Thoracic aorta (tissue), 1 donor: ENCODE measurements around the gene PTCH1.

DNA sequence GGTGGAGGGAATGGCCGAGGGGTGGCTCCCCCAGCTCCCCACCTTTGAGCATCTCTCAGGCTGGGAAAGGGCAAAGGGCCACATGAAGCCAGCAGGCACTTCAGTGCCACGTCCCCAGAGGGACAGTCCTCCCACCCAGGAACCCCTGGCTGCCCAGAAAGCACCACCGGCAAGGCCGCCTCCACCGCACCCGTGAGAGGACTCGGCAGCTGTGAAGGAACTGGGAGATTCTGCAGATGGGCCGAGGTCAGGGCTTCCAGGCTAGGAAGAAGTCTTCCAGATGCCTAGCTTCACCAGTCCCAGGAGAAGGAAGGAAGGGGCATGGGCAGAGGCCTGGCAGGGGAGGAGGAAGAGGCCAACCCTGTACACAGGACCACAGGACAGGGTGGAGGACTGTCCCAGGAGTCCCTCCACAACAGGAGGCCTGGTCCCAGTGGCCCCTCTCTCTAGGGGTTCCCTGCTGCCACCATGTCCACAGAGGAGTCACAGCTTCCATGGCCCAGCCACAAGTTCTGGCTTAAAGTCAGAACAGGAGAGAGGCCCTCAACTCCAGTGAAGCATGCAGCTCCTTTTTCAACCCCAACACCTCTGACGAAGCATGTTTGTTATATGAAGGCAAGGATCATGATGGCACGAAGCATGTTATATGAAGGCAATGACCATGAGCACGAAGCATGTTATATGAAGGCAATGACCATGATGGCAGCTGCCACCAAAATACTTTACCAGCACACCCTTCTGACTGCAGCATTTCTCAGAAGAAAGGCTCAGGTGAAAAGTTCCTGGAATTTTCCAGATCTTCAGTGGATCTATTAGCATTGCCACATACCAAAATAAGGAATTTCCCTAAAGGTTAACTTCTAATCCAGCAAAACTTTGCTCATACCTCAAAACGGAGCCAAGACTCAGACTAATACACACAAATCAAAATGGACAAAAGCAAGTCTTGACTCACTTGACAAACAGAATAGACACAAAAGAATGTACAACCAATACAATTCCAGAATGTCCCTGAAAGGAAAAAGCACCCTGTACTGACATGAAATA is 217.6 kb downstream of the FANCC start:
- RAMPAGE, long total RNA = no peak

GRCh38 chr9:95116585-95117460 is 200.7 kb downstream of the FANCC start:
- RAMPAGE, long total RNA = start-site peak on the minus strand at chr9:95116688-95117395, 6 reads

GRCh38 chr9:95168147-95168500 is 149.4 kb downstream of the FANCC start:
- RAMPAGE, long total RNA = no peak

DNA sequence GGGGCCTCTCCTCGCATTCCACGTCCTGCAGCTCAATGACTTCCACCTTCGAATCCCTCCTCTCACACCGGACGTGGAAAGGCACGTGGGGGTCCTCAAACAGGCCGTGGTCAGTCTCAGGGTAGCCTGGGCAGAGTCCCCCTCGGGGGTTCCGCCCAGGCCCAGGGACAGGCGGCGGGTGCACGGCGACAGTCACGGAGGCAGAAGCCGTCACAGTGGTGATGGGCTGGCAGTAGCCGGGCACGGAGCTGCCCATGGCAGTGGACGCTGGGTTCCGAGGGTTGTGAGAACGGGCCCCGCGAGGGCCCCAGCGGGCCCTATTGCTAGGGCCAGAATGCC is 62.2 kb downstream of the PTCH1 start:
- RAMPAGE, long total RNA = no peak

DNA sequence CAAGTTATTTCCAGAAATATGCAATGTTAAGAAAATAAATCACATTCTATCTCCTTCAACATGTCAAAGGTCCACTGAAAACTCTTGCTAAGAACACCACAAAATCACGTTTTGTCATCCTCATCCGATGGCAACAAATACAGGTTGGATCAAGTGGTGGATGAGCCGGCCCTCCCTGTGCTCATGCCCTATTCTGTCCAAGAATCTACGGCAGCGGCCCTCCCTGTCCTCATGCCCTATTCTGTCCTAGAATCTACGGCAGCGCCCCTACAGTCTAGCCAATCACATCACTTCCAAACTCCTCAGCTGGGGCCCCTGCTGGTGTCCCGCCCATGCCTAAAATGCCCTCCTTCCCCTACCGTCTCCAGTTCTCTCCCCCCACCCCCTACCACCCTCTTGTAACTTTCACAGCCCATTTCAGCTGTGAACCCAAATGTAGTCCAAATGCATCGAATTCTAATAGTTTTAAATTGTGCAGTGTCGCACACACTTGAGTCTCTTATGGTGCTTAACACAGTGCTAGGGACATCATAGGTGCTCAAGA is 4.6 kb downstream of the PTCH1 start:
- RAMPAGE, long total RNA = no peak

DNA sequence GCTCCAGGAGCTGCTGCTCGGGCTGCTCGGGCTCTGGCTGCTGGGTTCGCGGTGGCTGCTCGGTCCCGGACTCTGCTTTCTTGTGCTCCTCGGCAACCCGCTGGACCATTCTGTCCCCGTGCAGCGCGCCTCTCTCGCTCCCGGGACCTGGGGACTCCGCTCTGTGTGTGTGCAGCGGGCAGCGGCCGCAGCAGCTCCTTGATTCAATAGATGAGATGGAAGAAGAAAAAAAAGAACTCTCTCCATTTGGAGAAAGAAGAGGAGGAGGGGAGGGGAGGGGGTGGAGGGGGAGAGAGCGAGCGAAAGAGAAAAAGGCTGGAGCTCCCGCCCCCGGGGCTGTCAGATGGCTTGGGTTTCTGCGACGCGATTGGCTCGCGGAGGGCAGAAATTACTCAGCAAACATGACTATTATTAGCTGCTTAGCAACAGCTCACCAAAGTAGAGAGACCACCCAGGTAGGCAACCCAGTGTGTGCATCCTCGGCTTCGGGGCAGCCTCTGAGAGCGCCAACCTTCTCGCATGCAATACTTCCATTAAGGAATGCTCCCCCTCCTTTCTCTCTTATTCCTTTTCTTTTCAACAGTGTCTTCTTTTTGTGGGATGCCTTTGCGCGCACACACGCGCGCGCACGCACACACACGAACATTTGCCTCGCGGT is at the start of gene PTCH1:
Gene PTCH1 (minus strand): TSS at position 282 of the 658 bp plus-strand sequence.
- RAMPAGE, long total RNA = no peak

DNA sequence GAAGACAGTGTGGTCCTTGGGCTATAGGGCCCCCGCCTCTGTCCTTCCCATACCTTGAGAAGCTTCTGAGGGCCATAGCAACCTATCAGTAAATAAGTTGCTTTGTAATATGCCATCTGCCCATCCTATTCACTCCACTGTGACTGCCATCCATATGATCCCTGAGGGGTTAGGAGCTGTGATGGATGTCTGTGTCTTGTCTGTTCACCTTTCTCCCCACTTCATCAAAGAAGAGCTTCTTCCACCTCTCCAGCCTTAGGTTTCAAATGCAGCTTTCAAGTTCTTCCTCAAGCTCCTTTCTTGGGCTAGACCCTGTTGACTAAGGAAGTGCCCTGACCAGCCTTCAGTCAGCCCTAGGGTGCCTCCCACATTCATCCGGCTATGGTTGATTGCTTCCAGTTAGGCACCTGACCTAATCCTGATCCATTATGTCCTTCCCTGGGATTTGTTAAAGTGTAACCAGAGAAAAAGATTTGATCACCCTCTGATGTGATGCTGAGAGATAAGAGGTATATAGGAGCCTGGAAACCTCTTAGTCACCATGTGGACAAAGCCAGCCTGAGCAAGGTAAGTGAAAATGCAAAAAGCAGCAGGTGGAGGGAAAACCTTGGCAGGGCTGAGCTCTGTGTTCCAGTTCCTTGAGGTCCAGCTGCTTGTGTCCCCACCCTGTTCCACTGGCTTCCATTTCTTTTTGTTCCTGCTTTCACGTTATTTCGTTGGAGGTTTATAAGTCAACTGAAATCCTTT is 178.9 kb upstream of the ERCC6L2 start:
- RAMPAGE, long total RNA = no peak

GRCh38 chr9:95751914-95752327 is 123.6 kb upstream of the ERCC6L2 start:
- RAMPAGE, long total RNA = no peak

DNA sequence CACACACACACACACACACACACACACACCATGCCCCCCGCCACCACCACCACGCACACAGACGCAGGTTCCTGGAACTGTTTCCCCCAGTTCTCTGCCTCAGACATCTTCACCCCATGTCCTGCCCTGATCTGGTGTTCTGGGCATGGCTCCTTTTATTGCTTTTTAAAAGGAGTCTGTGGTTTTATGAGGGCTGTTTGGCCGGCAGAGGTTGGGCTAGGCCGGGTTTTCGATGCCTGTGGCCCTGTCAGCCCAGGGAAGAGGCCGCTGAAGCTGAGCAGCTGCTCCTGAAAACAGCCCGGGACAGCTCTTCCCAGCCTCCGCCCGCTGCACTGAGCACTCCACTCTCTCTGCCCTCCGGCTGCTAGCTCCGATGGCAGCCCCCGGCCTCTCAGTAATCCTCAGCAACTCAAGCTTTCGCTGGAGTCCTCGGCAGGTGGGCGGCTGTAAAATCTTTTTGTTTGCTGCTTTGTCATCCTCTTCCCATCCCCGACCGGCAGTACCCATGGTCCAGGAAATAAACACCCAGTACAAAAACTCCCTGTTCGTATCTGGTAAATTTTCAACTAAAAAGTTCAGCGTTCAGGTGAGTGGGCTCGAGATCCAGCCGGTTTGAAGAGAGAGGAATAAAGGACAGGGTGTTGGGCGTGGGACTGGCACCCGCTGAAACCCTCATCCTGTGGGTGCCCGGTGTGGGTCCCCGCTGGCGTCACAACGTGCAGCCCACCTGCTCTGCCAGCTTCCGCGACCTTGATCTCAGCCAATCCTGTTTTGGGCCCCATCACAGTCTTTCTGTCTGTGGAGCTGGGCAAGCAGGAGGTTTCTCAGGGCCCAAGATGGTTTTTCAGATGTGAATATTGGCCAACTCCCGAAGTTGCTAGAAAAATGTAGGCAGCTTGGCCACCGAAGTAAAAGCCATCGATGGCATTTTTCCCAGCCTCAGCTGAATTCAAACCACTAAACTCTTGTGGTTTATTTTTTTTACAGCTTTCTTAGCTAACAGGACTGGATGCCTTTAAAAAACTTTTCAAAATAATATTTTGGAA is 102.9 kb upstream of the ERCC6L2 start:
- RAMPAGE, long total RNA = no peak

DNA sequence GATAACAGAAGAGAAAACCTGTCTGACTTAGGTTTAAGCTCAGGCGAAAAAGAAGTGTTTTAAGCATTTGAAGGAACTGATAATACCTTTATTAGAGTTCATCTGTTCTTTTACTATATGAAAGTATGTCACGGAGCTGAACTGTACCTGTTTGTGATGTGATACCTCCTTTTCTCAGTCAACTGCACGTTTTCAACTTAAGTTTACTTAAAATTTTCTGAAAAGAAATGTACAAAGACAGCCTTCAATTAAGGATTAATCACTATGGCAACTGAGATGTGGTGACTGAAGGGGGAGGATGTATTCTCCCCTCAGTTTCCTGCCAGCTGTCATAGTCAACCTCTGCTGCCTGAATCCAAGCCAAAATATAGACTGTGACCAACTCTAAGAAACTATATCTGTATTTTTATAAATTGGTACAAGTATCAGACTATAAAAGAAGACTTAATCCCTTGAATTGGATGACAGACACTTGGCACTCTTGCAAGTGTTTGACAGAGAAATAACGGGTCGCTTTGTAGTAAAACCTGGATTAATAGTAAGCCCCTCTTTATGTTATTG is 106.2 kb downstream of the ERCC6L2 start:
- RAMPAGE, long total RNA = no peak

- RAMPAGE, long total RNA = no peak
These were observed 185.9 kb downstream of the ERCC6L2 start for GRCh38 chr9:96061160-96062097.

DNA sequence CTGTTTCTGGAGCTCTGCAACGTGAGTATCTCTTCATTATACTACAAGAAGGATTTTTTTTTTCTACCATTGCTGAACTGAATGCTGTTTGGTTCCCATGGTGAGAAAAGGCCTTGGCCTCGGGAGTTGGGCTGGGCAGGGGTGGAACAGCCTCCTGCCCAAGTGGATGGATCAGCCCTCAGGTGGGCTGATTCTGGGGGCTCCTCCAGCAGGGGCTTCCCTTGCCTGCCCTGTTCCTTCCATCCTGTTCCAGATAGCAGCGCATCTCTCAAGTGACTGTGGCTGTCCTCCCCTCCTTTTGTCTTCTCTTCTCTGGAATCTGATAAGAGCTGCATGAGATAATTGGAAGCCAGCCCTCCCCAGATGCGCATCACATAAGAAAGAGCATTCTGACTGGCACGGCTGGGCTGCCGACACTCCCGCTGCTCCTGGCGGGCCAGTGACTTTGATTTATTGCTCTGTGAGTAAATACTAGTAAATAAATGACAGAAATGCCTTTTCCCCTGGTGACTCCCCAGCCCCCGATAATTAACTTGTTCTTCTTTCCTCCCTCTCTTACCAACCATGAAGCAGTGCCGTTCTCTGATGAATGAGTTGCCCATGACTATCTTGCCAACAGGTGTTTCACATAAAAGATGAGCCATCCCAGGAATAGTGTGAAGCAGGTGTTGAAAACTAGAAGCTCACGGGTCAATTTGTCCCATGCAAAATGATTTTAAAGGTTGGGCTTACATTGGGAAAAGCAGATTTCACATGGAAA is 212.2 kb downstream of the ERCC6L2 start:
- RAMPAGE, long total RNA = no peak

DNA sequence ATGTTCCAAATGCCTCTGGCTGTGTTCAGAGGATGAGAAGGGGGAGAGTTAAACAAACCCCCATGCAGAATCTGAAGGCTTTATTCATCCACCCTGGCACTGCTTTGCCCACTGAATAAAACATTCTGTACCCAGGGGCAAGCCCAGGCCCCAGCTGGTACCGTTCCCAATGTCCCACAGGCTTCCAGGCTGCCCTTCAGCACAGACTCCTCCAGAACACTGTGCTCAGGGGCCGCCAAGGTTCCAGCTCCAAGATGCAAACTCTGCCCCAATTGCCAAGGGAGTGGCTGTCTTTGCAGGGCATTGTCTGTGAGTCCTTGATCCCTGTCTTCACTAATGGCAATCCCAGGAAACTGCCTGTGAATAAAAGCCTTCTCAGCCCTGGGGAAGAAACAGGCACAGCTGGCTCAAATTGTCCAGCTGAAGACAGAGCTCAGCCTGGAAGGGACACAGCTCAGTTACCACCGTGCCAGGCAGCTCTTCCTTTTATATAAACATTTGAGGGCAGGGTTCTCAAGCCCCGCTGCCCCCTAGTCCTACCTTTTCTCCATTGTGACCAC is 185.3 kb downstream of the HSD17B3 start:
- RAMPAGE, long total RNA = no peak

- RAMPAGE, long total RNA = no peak
These were observed 40.3 kb upstream of the HSD17B3 start for GRCh38 chr9:96342294-96342628.

DNA sequence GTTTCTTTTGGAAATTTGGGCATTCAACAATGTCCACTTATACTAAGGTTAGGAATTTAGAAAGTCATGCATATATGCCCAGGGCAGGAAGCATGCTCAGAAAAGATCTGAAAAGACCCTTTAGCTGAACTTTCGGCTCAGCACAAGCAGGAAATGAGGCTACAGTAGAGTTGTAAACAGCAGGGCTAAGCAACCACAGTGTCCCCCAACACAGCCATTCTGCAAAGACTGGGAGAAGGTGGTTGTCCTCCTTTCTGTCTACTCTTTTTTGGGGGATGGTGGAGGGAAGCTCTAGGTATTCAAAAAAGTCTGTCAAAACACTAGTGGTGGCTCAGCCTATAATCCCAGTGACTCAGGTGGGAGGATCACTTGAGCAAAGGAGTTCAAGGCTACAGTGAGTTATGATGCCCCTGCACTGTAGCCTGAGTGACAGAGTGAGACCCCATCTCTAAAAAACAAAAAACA is 15.6 kb upstream of the SLC35D2 start:
- RAMPAGE, long total RNA = no peak

DNA sequence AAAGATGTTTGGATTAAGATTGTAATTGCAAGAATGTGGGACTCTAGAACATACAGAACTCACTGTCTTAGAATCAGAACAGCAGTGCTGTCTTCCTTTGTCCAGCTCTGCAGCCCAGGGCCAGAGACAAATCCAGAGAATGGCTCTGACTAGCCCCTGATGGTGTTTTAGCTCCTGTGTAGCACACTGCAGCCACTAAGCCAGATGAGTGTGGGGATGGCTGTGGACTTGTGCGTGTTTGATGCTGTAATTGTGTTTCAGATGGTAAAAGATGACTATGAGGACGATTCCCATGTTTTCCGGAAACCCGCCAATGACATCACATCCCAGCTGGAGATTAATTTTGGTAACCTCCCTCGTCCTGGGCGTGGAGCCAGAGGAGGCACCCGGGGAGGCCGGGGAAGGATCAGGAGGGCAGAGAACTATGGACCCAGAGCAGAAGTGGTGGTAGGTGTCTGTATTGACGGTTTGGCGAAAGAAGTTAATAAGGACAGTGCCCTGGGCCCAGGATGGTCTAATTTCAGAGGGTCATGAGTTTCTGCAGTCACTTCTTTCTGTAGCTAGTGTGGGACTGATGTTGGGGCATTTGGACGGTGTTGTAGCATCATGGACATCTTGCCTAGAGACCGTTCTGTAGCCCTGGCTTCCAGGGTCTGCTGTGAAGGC is 38.0 kb downstream of the HABP4 start:
- RAMPAGE, long total RNA = no peak

- RAMPAGE, long total RNA = no peak
These were observed 7.6 kb downstream of the CDC14B start for GRCh38 chr9:96611877-96612694.

DNA sequence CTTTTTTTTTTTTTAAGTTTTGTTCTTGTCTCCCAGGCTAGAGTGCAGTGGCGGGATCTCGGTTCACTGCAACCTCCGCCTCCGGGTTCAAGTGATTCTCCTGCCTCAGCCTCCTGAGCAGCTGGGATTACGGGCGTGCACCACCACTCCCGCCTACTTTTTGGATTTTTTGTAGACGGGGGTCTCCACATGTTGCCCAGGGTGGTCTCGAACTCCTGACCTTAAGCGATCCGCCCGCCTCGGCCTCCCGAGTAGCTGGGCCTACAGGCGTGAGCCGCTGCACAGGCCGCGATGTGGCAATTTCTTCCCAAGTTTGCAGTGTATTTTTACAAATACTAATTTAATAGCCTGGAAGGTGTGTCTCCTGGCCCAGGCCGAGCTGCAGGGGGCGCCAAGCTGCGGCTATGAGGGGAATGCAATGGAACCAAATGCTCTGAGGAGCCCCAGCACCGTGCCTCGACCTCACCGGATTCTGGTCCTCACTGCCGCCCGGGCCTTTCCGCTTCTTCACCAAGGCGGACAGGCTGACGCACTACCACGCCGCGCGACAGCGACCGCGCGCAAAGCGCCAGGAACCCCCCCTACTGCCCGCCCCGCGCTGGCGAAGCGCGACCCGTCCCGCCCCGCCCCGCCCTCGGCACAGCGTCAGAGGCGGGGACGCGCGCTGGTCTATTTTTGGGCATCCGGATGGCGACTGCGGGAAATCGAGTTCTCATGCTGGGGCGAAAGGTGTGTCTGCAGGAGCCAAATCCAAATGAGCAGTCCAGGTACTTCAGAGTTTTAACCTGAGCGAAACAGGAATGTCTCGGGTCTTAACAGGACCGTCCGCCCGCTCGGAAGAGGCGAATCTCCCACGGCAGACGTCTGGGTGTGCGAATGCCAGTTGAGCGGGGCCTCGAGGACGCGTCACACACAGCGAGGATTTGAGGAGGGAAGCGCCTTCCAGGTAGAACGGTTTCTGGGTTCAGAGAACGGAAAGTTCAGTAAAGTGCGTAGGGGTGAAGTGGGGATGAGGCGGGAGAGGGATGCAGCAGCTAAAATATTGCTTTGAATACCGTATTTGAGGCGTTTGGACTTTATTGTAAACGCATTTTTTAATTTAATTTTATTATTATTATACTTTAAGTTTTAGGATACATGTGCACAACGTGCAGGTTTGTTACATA is 31.6 kb upstream of the PRXL2C start:
- RAMPAGE, long total RNA = no peak

DNA sequence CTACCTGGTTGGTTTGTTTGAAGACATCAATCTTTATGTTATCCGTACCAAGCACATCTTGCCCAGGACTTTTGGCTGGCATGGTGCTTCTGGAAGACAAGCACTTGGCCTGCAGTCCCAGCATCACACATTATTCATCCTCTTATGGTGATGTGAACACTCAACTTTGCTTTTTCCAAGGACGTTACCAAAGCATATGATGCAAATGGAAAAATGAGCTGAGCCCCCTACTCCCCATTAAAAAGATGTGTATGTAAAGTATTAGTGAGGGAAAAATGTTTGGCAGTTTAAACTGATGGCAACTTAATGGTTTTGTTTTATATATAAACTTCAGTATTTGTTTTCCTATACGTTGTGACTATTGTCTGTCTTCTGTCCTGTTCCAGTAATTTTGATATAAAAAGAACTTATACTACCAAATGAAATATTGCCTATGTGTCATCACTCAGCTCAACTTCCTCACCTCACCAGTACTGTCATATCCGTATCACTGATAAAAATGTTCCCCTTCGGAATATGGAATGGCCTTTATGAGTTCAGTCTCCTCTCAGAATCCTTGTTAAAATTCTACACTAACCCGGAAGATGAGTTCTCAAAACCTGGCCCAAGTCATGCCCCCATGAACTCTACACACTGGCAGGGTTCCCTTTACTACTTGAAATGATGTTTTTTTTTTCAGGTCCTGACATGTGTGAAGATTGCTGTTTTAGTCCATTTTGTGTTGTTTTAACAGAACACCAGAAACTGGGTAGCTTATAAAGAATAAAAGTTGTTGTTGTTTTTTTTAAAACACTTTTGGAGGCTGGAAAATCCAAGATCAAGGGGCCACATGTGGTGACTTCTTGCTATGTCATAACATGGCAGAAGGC is 34.0 kb upstream of the ZNF510 start:
- RAMPAGE, long total RNA = no peak

DNA sequence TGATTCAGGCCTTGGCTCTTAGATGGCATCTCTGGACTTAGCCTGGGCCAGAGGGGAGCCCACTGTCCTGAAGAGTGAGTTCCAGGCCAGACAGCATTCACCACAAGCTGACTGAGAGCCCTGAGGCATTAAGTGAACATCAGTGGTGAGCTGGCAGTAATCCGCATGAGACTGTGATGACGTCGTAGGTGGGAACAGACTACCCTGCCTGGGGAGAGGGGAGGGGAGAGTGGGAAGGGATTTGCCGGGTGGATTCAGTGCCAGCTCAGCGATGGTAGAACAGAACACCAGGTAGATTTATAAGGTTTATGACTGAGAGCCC is 5.5 kb upstream of the ZNF782 start:
- RAMPAGE, long total RNA = no peak